Epithelial cell of prostate (primary cell): ENCODE measurements around the genes NXT1 and CSTL1.

DNA sequence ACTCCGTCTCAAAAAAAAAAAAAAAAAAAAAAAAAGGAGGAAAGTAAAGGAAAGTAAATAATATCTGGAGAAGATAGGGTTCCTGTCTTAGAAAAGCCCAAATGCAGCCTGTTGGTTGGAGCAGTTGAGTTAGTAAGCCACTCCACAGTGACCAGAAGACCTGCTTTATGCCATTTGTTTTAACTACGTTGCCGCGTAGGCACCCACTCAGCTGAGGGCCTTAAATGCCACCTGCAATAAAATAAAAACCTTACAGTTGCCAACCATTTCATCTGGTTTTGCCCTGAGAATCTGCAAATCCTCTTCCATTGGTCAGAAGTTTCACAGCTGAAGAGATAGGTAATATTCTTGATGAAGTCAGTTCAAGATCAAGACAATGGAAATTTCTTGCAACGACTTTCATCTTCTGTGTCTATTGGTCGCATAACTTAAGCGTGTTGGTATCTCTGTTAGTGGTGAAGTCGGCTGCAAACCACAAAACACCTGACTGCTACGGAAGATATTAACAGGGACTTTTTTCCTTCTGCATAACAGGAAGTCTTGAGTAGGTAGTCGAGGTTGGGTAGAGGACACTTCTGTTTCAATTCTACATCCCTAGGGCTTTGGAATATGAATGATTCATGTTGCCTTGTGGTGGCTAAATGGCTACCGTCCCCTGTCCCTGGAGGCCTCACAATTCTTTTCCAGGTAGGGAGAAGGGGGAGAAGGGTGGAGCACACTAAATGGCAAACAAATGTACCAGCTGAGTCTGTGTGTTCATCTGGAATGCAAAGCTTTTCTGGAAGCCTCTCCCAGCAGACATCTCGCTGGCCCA, 34.4 kb upstream of the NKX2-2 start:
- RRBS: no CpG with 5 or more reads among the region's 12 CpGs

DNA sequence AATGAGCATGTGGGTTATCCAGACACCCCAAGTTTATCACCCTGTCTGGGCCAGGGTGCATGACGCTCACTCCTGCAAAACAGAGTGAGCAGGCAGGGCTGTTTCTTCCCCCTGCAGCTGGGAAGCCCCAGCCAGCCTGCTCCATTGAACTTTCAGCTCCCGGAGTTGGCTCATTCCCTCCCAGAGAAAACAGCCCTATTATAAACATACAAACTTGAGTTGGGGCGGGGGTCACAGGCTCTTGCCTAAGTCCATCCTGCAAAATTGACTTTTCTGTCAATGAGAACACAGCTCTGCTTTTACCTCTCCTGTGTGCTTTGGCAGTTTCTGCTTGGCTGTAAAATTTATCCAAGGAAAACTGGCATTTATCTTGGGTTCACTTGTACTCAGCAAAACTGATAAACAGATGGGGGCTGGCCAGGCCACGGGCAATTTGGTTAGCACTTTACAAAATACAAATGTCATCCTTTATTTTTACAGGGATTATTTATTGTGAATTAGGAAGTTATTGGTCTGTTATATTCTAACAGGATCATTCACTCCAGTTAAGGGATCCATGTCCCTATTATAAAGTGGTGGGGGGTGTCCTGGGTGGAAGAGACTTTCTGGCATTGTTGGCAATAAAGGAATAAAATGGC, 154.9 kb downstream of the FOXA2 start:
- RRBS: no CpG with 5 or more reads among the region's 4 CpGs

DNA sequence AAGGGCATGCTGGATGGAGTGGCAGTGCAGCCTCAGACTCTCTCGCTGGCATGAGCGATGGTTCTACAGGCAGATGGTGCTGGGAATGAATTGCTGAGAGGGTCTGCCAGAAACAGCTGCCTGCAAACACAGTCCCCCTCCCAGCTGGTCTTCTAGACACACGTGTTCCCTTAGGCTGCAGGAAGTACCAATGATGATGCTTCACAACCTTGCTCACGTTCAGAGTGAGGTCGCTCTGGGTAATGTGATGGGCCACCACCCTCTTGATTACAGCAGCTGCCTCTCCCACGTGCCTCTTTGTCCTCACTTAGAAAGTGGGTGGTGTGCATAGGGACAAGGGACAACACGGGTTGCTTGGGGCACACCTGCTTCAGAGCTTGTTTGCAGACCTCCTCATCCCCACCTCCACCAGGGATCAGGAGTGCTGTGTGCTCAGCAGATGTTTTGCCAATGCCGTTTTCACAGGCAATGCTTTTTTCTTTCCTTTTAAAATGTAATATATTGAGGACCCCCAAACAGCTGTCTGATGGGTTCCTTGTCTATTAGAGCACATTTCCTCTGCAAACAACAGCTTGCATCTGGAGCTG, 84.6 kb downstream of the FOXA2 start:
- RRBS: no CpG with 5 or more reads among the region's 8 CpGs

- RRBS: no CpG with 5 or more reads among the region's 3 CpGs
These were observed 59.8 kb downstream of the FOXA2 start for GRCh38 chr20:22524560-22524901.

DNA sequence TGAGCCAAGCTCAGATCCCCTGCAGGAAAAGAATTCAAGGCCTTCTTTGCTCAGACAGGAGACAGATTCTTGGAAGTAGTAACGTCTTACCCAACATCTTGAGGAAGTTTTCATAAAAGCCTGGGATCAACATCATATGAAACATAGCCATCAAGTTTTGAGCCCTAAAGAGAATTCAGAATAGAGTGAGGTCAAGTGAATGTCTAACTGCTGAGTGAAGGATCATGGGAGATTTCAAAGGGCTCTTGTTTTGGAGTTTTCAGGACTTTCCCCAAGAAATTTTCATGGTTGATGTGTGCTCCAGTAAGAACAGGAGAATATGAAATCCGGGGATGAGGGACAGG, 207.9 kb upstream of the FOXA2 start:
- RRBS: no CpG with 5 or more reads among the region's 2 CpGs

GRCh38 chr20:23049941-23050537, 567 bp upstream of the THBD start:
- RRBS: no CpG with 5 or more reads among the region's 35 CpGs

DNA sequence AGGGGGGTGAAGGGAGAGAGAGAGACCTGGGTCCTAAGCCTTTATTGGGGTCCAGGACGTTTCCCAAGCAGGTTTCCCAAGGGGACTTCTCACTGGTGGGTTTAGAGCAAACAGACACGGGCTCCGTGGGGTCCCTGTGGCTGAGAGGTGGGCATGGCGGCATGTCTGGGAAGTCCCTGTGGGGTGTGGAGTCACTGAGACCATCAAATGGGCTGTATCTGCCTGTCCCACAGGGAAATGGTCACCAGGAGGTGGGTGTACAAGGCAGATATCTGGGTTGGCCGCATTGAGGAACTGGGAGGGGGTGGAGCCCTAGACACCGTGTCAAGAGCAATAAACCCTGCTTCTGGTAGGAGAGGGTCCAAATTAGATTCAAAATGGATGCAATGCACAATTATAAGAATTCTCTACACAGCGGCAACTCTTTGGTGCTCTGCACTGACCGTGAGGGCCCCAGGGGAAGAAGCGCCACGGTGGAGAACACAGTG, 1.7 kb upstream of the CD93 start:
- RRBS: no CpG with 5 or more reads among the region's 10 CpGs

- RRBS: no CpG with 5 or more reads among the region's 2 CpGs
These were observed 74.4 kb upstream of the CD93 start for GRCh38 chr20:23160452-23161059.

DNA sequence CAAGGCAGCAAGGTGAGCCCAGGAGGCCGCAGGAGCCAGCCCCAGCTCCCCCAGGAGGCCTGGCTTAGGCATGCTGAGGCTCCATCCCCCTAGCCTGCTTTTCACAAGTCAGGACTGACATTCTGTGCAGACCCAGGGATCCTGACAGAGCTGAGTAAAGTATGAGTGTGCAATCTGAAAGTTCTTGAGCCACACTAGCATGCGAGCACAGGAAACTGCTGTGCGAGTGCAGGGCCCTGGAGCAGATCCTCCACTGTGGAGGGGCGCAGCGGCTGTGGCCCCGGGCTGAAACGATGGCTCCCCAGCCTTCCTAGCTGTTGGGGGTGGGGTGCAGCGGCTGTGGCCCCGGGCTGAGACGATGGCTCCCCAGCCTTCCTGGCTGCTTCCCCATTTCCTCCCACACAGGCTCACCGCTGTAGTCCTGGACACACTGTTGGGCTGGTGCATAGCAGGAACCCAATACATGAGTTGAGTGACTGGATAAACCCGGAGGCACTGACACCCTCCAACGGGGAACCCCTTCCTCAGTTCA, 75.3 kb upstream of the CD93 start:
- RRBS: 33% methylated on average over 2 of the region's 13 CpGs

- RRBS: no CpG with 5 or more reads among the region's 12 CpGs
These were observed 76.0 kb upstream of the CD93 start for GRCh38 chr20:23161935-23162618.

GRCh38 chr20:23350702-23350989, at the start of gene NXT1:
TSS of gene NXT1 (plus strand) at chr20:23350791.
- RRBS: 1% methylated on average over 19 of the region's 31 CpGs

- RRBS: 52% methylated on average over 6 of the region's 38 CpGs
These were observed 5.6 kb upstream of the GZF1 start for GRCh38 chr20:23356005-23357196.

DNA sequence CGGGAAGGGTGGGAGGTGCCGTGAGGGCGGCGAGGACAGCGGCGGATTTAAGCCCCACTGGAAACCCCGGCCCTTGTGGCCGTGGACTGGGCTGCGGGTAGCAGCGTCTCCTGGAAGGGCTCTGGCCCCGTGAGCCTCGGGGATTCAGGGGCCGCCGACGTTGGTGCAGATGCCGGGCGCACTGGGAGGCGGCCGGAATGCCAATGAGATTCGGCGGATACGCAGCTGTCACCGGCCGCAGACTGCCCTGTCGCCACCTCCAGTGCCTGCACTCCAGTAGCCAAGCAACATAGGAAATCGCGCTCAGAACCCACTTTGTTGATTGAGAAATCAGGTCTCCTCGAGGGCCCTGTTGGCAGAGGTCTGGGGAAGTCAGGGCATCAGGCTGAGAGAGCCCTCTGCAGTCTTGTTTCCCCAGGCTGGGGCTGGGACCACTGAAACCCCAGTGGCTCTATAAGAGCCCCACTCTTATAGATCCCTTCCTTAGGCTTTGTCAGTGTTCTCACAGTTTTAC, 592 bp downstream of the GZF1 start:
- RRBS: 0% methylated on average over 10 of the region's 28 CpGs

DNA sequence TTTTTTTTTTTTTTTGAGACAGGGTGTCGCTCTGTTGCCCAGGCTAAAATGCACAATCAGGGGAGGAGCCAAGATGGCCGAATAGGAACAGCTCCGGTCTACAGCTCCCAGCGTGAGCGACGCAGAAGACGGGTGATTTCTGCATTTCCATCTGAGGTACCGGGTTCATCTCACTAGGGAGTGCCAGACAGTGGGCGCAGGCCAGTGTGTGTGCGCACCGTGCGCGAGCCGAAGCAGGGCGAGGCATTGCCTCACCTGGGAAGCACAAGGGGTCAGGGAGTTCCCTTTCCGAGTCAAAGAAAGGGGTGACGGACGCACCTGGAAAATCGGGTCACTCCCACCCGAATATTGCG, 4.7 kb upstream of the NAPB start:
- RRBS: no CpG with 5 or more reads among the region's 21 CpGs

DNA sequence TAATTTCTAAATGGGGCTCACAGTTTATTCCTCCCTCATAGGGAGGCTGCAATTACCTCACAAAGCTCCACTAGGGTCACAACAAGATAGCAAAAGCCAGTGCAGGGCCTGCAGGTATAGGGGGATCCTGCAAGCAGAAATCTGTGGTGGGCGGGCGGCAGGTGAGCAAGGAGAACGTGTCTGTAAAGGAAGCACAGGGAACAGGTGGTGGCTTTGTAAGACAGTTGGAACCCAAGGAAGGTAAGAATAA, at the start of gene CSTL1:
Gene CSTL1, plus strand, starts transcription at position 119 of the 250 bp plus-strand sequence.
- RRBS: no CpG with 5 or more reads among the region's 3 CpGs

DNA sequence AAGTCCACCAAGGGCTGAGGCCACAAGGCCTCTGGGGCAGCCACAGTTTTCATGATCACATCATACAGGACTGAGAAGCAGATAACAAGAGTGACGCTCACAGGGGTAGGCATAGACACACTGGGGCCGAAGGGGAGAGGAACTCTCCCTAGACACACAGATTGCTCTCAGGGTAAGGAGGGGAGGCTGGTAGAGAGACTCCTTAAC, 224 bp downstream of the CST8 start:
- RRBS: no CpG with 5 or more reads among the region's 2 CpGs

DNA sequence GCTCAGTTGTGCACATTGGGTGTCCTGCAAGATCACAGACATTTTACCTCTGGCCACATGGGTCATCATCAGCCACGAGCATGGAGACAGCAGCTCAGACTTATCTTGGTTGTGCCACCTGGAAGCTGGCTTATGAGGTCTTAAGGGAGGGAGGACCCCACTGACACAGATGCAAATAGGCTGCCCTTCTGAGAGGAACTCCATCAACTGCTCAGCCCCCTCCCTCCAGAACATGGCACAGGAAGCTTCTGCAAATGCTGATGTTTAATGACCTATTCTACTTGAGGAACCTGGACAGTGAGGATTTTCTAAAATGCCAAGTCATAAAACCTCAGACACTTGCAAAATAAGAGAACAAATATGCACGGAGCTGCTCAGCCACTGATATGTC, 3.6 kb downstream of the CST9 start:
- RRBS: no CpG with 5 or more reads among the region's 2 CpGs

- RRBS: 67% methylated on average over 4 of the region's 27 CpGs
These were observed 18.2 kb upstream of the CST3 start for GRCh38 chr20:23655711-23656529.

DNA sequence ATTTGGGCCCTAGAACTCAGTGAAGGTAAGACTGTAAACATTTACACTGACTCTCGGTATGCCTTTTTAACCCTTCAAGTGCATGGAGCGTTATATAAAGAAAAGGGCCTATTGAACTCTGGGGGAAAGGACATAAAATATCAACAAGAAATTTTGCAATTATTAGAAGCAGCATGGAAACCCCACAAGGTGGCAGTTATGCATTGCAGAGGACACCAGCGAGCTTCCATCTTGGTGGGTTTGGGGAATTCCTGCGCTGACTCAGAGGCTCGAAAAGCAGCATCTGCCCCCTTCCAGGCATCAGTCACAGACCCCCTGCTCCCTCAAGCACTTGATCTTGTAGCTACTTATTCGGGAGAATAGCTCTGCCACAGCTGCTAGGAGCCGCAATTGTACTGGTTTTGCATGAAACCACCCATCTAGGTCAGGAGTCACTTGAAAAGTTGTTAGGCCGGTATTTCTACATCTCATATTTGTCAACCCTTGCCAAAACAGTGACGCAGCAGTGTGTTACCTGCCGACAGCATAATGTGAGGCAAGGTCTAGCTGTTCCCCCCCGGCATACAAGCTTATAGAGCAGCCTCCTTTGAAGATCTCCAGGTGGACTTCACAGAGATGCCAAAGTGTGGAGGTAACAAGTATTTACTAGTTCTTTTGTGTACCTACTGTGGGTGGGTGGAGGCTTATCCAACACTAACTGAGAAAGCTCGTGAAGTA, 18.8 kb upstream of the CST7 start:
- RRBS: 0% methylated on average over 1 of the region's 12 CpGs

GRCh38 chr20:24964257-24964860, 15.3 kb downstream of the CST7 start:
- RRBS: no CpG with 5 or more reads among the region's 13 CpGs